ENCODE measurements around a stretch of chr9.

DNA sequence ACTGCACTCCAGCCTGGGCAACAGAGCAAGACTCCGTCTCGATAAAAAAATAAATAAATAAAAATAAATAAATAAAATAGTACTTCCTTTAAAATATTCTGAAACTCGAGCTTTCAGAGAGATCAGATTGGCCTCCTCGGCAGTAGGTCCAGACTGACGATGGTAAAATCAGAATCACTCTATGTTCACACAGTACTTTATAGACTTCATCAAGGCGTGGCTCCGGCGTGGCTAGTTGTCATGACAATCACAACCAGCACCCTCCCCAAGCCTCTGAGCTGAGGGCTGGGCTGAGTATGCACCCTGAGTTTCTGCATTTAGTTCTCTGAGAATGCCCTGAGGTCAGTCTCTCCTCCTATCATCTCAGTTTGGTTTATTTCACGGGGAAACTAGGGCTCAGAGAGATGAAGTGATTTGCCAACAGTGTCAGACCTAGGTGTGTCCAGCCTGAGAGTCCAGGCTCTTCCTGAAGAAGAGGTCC lies 43.3 kb upstream of the BARHL1 start:
- RRBS, result no CpG with 5 or more reads among the region's 9 CpGs

- RRBS, result 10% methylated on average over 3 of the region's 29 CpGs
These were observed 995 bp downstream of the GTF3C4 start for GRCh38 chr9:132671015-132671903.

DNA sequence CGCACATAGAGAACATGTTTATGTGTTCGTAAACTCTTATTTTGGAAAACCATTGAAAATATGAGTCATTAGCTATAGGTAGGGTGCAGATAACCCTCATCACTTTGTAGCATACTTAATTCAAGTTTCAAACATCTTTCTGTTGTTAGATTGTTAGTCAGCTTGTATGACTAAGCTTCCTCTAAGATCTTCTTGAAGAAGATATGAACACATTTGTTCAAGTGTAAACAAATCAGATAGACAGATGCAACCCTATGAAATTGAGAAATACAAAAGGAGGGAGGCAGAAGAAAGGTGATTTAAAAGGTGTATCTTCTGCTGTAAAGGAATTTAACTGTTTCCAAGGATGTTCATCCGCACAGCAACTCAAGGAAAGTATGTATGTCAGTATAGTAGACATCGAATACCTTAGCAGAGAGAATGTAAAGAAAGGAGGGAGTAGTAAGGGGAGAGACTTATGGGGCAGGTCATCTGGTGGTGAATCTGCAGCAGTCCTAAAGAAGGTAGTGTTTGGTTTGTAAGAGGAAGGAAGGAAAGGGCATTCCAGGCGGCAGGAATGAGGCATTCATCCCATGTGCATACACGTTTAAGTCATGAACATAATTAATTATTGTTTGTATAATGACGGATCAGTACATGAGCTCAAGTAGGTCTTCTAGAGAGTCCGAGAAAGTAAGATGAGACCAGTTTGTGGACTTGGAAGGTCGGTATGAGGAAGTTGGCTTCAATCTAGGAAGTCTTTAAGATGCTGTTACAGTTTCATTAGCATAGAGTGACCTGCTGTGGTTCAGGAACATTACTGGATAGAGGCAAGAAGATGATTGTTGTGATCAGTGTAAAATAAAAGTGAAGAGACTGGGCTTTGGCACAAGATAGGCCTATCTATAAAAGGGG lies 1.9 kb downstream of the GTF3C4 start:
- RRBS, result no CpG with 5 or more reads among the region's 9 CpGs

- RRBS, result no CpG with 5 or more reads among the region's 7 CpGs
These were observed 16.6 kb downstream of the SPACA9 start for GRCh38 chr9:132895097-132895981.

- RRBS, result no CpG with 5 or more reads among the region's 15 CpGs
These were observed 881 bp upstream of the TSC1 start for GRCh38 chr9:132945224-132945770.

DNA sequence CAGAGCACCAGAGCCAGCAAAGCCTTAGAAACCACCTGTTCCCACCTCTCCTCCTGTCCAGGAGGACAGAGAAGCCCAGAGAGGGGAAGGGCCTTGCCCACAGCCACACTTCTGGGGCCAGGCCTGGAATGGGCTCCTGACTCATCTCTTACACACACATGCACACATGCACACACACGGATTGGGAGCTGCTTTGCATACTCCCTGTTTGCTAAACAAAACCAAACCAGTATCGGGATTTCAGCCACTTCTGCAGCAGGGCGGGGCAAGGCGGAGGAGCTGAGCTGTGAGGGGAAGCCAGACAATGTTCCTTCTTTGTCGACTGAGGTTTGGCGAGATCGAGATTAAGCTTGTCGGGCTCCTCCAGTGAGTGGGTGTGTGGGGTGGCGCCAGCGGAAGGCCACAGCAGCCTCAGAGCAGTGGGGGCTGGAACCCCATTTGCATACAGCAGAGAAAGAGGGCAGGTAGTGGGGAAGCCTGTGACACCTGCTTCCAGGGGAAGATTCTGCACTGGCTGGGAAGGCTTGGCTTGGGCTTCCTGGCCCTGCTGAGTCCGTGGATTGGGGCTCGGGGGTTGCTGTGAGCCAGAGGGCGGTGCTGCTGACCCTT lies 16.0 kb downstream of the GFI1B start:
- RRBS, result no CpG with 5 or more reads among the region's 13 CpGs

- RRBS, result no CpG with 5 or more reads among the region's 24 CpGs
These were observed 5.1 kb downstream of the CEL start for GRCh38 chr9:133066725-133067527.

GRCh38 chr9:133080959-133081679 lies 19.3 kb downstream of the CEL start:
- RRBS, result 100% methylated on average over 1 of the region's 15 CpGs

- RRBS, result no CpG with 5 or more reads among the region's 6 CpGs
These were observed 11.8 kb downstream of the RALGDS start for GRCh38 chr9:133109304-133109518.

DNA sequence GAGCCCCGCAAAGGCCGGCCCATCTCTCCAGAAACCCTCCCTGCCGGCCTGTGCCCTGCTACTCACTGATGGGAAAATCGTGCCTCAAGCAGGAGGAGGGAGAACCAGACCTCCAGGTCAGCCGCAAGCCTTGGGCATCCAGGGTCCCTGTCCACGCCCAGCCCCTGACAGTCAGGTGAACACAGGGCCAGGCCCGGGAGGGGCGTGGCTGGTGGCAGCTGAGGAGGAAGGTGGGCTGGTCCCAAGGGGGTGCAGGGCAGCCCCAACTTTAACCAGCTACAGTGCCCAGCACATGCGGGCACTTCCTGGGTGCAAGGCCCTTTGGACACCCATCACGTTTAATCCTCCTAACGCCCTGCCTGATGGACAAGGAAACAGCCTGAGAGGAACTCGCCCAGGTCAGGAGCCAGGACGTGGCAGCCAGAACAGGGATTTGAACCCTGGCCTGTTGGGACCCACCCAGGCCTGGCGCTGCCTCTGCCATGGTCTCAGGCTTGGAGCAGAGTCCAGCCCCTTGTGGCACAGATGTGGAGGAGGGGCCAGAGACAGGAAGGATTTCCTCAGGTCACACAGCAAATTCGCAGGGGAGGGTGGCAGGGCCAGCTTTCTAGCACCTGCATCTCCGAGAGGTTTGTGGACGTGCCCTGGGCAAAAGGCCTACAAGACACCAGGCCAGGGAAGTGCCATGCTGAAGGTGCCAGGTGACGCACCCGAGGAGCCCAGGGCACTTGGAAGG lies 4.5 kb downstream of the RALGDS start:
- RRBS, result 7% methylated on average over 2 of the region's 19 CpGs

GRCh38 chr9:133119870-133120844 lies 883 bp downstream of the RALGDS start:
- RRBS, result no CpG with 5 or more reads among the region's 37 CpGs

DNA sequence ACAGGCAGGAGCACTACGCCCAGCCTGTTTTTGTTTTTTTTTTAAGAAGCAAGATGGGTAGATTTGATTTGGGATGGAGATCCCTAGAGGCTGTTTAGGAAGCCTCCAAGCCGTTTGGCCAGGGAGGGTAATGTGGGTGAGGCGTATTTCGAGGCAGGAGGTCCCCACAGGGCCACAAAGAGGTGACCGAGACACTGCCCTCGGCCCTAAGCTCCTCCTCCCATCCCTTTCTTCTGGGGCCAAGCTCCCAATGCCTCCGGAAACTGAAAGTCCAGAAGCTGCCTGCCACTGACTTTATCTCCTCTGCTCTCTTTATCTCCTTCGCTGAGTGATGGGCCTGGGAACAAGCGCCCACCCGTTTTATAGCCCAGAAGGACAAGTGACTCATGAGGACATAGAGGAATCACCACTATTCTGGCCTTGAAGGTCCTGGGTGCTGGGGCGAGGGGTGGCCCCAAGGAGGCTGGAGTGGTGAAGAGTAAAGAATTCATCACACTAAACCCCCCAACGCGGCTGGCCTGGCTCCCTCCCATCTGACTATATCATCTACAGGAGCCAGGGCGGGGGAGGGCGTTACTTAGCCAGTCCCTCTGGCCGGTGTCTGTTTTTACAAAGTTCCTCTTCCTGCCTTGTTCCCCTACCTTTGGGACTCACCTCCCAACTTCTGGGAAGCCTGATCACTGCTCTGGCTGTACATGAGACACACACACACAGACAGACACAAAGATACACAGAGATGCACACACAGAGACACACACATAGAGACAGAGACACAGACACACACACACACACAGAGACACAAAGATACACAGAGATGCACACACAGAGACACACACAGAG lies 2.2 kb upstream of the RALGDS start:
- RRBS, result no CpG with 5 or more reads among the region's 16 CpGs

DNA sequence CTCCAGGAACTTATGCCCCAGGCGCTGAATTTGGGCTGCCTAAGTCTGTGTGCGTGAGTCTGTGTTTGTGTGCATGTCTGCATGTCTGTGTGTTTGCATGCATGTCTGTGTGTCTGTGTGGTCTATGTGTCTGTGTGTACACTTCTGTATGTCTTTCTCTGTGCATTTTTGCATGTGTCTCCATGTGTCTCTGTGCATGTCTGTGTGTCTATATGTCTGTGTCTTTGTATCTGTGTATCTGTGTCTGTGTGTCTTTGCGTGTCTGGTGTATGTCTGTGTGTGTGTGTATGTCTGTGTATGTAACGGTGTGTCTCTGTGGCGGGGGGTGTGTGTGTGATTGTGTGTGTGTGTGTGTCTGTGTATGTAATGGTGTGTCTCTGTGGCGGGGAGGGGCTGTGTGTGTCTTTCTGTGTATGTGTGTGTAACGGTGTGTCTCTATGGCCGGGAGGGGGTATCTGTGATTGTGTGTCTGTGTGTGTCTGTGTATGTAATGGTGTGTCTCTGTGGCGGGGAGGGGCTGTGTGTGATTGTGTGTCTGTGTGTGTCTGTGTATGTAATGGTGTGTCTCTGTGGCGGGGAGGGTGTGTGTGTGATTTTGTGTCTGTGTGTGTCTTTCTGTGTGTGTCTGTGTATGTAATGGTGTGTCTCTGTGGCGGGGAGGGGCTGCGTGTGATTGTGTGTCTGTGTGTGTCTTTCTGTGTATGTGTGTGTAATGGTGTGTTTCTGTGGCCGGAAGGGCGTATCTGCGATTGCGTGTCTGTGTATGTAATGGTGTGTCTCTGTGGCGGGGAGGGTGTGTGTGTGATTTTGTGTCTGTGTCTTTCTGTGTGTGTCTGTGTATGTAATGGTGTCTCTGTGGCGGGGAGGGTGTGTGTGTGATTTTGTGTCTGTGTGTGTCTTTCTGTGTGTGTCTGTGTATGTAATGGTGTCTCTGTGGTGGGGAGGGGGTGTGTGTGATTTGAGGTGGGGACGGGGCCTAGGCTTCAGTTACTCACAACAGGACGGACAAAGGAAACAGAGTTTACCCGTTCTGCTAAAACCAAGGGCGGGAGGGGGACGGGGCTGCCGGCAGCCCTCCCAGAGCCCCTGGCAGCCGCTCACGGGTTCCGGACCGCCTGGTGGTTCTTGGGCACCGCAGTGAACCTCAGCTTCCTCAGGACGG lies 45.9 kb upstream of the OBP2B start:
- RRBS, result 66% methylated on average over 4 of the region's 30 CpGs

GRCh38 chr9:133275379-133276290 lies 60.4 kb downstream of the SURF6 start:
- RRBS, result 29% methylated on average over 28 of the region's 91 CpGs

- RRBS, result no CpG with 5 or more reads among the region's 26 CpGs
These were observed 6.3 kb downstream of the SURF6 start for GRCh38 chr9:133329271-133330548.

- RRBS, result 95% methylated on average over 3 of the region's 14 CpGs
These were observed 1.7 kb downstream of the SURF1 start for GRCh38 chr9:133354333-133355227.

DNA sequence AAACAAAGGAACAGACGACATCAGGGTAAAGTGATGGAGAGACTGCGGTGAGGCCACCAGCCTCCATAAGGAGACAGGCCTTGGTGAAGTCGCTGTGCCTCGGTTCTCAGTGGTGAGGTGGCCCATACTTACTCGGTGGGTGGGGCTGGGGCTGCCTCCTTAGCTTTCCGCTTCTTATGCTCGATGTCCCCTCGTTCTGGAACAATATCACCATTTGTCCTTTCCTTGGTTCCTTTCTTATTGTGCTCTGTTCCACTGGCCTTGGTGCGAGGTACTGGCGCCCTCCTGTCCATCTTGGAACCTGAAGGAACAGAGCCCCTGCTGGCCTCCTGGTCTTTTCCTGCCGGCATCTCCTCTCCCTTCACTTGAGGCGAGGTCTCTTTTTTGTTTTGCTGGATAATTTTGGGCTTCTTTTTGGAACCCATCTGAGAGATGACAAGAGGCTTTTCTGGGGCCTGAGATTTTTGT lies 3.2 kb downstream of the REXO4 start:
- RRBS, result no CpG with 5 or more reads among the region's 12 CpGs

- RRBS, result no CpG with 5 or more reads among the region's 16 CpGs
These were observed 1.3 kb upstream of the REXO4 start for GRCh38 chr9:133419024-133419636.

DNA sequence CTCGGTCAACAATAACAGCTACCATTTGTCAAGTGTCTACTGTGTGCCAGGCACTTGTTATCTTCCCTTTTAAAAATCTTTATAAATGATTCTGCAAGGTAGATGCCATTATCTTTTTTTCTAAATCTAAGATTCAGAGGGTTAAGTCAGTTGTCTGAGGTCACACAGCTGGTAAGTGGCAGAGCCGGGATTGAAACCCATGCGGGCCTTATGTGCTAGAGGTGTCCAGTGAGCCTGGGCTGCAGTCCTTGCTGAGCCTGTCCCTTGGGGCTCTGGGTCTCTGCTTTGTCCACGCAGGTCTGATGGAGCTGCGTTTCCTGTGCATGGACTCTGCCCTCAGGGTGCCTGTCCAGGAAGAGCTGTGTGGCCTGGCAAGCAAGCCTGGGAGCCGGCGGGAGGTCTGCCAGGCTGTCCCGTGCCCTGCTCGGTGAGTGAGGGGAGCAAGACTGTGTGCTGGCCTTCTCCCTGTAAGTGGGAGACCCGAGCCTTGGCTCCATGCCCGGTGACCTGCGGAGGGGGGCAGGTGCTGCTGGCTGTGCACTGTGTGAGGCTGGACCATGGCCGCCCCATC lies 11.4 kb upstream of the CACFD1 start:
- RRBS, result 85% methylated on average over 2 of the region's 13 CpGs

DNA sequence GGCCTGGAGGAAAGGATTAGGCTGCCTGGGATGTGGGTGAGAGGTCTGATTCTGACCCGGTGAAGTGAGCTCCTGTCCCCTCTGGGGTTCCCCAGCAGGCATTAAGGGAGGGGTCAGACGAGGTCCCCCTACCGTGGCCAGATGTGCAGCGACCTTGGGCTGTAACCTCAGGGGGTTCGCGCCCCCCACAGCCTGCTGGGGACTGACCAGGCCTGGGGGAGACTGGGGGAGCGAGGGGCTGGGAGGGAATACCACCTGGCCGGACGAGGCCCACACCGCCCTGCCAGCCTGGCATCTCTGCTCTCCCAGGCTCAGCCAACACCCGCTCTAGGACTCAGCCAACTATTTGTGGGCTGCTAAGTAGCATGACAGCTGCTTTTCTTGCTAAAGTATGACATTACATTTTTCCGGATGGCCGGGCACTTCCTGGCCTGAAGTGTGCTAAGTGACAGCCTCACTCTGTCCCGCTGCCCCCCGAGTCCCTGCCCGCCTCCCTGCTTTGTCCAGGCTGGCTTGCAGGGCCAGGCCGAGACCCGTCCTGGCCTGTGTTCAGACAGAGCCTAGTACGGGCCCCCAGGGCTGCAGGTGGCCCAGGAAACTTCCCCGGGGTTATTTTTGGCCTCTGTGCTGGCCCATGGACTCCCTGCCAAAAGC lies 13.2 kb upstream of the SLC2A6 start:
- RRBS, result no CpG with 5 or more reads among the region's 20 CpGs